Myometrial cell (primary cell): ENCODE measurements around the gene C10orf95.

DNA sequence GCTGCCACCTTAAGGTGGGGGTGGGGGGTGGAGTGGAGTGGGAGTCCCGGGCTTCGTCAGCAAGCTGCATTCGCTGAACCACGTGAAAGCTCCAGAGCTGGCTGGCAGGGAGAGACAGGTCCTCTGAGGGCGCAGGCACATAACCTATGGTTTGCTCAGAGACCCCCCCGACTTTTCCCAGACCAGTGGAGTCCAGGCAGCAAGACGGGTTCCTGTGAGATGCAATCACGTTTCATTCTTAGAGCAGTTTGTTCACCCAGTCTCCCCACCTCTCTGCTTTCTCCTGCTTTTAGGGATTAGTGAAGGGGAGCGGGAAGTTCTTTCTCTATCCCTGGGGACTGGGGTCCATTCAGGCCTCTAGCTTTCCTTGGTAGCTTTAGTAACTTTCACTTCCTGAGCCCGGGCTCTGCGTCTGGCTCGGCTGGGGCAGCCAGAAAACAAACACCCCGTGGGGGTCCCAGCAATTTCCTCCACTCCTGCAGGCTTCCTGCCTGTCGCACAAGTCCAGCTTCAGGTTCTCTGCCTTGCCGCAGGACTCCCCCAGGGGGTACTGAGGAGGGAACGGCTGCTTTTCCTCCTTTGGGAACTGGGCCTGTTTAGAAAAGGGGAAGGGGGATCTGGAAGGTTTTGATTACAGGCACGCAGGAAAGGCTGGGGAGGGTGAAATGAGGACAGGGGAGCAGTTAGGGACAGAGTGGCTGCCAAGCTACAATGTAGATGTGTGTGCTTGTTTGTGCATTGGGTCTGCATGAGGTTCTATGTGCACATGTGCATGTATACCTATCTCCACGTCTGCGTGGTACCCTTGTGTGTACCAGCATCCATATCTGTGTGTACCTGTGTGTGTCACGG, 1.7 kb downstream of the KAZALD1 start:
- RAMPAGE, long total RNA = no peak

- RAMPAGE, long total RNA = no peak
These were observed 2.4 kb downstream of the KAZALD1 start for GRCh38 chr10:101064118-101064666.

DNA sequence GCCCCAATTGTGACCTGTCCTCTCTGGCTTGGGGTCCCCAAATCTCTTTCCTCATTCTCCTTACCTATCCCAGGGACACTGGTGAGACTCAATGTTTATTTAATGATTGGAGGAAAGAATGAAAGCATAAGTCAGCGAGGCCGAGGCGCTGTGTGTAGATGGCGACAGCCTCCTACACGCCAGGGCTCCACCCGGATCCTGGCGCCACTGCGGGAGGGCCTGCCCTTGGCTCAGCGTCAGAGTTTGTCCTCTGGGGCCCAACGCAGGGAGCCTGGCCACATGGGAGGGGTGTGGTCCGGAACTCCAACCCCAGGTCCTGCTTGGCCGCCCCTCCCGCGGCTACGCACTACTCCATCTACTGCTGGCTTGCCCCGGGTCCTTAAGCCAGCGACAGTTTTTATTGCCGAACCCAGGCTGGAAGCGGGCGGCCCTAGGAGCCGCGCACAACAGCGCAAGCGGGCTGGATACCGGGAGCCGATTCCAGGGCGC, 4.3 kb downstream of the KAZALD1 start:
- RAMPAGE, long total RNA = no peak

GRCh38 chr10:101135699-101136422, 4.8 kb downstream of the TLX1 start:
- RAMPAGE, long total RNA = no peak

DNA sequence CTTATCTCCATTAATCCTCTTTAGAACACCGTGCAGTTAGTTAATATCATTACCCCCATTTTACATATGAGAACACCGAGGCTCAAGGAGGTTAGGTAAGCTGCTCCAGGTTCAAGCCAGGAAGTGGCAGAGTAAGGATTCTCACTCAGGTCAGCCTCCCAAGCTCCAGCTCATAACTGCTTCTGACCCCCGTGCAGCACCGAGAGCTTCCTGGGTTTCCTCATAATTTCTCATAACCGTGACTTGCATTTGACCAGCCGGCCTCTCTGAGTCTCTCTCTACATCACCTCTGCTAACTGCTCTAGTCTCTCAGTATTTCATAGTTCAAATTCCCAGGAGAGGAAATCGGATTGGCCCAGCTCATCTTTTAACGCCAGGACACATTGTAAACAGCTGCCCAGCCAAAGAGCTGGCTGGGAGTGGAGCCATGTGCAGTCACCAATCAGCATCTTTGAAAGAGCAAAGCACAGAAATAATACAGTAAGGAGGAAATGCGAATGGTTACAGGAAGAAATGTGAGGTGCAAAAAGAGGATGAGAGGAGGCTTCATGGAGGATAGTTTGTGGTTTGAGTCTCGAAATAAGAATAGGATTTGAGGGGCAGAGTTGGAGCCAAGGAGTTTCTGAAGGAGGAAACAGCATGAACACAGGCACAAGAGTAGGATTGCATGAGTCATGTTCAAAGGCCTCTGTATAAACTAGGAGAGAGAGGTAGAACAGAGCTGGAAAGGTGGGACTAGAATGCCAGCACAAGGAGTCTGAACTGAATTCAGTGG, 15.1 kb upstream of the LBX1 start:
- RAMPAGE, long total RNA = no peak

DNA sequence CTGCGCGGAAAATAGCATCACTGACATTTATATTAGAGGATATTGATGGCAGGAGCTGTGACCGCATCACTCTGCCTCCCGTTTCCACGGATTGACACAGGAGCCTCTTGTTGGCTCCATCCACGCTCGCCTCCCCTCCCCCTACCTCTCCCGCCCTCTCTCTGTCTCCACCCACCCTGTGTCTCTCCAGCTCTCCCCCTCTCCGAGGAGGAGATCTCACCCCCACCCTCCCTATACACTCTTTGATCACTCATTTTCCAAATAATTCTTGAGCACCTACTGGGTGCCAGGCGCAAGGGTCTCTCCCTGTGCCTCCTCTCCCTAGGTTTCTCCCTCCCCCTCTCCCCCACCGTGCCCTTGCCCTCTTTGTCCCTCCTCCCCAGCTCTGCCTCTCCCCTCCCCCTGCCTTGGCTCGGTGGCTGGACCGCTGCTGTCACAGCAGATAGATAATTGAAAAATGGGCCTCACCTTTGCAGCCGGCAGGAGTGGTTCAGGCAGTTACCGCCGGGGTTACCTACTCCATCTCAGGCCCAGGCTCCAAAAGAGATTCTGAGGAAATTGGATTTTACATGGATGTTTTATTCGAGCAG, 61.0 kb upstream of the BTRC start:
- RAMPAGE, long total RNA = no peak

- RAMPAGE, long total RNA = no peak
These were observed 21.6 kb downstream of the POLL start for GRCh38 chr10:101566180-101567160.

DNA sequence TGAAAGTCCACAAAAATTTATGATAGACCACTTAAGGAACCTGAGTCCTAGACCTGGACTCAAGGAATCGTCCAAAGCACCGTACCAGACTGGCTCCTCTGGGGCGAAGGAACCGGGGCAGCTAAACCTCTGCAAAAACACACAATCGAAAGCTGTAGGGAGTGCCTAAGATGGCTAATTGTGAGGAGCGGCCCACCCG, 1.1 kb downstream of the FBXW4 start:
- RAMPAGE, long total RNA = no peak

GRCh38 chr10:101779049-101779587, 3.2 kb upstream of the FGF8 start:
- RAMPAGE, long total RNA = no peak

- RAMPAGE, long total RNA = no peak
These were observed 7.9 kb downstream of the OGA start for GRCh38 chr10:101809888-101811194.

DNA sequence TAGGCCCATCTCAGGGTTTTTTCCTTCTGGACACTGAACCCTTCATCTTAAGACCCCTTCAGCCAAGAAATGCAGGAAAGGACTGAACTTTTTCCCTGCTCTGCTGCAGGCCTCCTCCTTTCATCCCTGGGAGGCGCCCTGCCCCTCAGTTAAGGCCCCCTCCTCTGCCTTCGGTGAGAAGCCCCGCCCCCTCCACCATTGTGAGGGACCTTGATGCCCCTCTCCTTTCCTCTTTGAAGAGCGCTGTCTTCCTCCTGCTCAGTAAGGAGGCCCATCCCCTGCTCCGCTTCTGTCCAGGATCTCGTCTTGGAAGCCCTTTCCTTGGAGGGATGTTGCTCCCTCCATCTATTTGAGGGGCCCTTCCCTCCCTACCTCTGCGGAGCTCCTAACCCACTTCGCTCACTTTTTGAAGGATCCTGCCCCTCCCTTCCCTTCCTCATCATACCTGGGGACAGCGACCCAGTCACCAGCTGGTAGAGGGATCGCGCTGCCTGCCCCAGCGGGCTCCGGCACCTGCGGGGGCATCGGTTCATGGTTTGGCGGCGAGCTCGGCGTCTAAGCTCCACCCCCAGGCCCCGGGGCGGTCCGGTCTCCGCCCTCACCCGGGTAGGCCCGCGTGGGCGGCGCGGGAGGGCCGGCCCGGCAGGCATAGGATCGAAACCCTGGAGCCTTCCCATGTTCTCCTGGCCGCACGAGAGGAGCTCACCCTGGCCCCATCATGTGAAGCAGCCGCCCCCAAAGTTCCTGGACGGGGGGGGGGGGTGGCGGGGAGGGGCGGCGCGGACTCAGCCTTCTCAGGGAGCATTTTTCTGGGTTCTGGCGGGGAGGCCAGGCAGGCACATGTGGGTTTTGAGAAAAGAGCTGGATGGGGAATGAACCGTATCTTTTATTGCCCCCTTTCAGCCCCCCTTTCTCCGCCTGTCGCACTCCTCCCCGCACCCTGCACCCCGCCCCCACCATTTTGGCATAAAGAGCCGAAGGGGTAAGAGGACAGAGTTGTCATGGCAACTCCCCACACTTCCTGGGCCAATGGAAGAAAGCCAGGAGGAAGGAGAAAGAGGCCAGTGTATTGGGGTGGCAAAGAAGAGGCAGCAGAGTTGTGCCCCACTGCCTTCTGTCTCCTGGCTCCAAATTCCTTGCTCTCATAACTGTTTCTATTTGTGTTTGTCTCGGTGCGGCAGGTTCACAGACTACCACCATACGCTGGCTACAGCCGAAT, 3.9 kb downstream of the KCNIP2 start:
- RAMPAGE, long total RNA = no peak

DNA sequence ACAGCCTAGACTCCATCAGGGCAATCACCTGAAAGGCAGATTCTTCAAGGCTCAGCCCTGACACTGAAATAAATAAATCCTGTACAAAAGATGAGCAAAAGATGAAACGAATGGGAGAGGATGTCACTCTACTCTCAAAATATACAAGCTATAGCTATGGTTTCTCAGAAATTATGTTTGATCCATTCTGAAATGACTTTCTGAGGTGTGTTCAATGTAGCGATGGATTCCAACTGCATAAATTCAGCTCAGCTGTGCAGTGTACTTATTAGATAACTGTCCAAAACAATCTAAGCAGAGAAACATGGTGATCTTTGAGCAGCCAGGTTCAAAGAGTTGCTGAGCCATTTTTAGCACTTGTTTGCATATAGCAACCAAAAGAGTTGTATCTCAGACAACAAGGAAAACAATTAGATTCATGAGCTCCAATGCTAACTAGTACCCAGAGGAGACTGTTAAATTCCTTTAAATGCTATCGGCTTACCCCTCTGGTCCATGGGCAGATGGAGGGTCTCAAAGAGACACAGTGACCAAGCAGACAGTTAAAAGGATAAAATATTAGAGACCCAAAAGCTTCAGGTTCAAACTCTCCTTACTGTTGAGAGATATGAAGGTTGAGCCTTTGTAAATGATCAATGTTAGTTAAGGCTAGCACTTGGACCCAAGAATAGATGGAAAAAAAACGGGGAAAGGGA, 15.9 kb upstream of the KCNIP2 start:
- RAMPAGE, long total RNA = no peak

DNA sequence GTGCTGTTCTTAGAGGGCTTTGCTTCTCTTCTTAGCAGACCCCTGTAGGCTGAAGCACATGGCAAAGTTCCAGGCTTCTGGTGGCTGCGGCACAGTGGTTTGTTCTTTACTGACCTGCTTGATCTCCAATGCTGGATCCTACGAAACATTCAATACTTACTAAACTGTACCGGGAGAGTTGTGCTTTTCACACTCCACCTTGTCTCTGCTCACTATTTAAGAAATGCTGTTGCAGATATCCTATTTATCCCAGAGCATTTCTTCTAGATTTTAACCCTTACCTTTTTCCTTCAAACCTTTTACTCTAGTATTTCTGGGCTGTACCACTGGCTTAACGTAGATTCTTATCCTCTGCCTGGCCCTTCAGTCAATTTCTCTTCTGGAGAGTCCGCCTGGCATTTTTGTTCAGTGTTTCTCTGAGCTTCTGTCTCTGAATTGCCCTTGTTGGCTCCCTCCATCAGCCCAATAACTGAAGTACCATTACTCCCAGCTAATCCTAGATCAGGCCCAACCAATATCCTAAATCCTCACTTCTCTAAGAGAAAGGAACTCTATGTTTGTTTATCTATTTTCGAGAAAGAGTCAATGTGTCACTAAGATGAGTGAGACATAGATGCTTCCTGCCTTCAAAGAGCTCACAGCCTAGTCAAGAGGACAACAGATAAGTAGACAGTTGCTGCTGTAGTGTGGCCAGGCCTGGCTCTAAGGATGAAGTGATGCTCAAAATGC, 76.1 kb upstream of the KCNIP2 start:
- RAMPAGE, long total RNA = no peak

DNA sequence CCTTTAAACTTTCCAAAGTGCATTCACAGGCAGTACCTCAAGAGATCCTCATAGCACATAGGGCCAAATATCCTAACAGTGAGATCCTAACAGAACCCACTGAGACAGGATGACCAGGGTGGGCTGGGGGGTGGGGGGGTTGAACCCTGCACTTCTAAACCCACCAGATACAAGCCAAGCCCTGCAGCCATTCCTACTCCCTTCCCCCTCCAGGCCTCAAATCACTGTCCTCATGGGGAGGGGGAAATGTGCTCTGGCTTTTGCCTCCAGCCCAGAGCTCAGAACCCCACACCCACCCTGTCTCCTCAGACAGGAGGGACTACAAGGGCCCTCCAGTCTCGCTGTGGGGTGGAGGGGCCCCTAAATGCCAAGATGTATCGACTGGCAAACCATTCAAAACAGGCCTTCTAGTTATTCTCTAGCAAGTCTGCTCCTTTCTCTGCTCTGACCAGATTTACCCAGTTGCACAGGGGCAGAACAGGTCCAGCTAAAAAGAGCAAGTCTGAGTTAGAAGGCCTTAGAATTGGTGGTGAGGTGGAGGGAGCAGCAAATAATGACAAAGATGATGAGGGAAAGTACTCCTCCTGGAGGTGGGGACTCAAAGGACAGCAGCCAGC, 3.2 kb downstream of the LDB1 start:
- RAMPAGE, long total RNA = no peak

- RAMPAGE, long total RNA = no peak
These were observed 9.9 kb downstream of the PSD start for GRCh38 chr10:102408684-102409152.

GRCh38 chr10:102449404-102450286, 1.7 kb downstream of the C10orf95 start:
- RAMPAGE, long total RNA = no peak

- RAMPAGE, long total RNA = no peak
These were observed at the start of gene C10orf95 for GRCh38 chr10:102451275-102452227. TSS of gene C10orf95 (minus strand) at chr10:102451543.

DNA sequence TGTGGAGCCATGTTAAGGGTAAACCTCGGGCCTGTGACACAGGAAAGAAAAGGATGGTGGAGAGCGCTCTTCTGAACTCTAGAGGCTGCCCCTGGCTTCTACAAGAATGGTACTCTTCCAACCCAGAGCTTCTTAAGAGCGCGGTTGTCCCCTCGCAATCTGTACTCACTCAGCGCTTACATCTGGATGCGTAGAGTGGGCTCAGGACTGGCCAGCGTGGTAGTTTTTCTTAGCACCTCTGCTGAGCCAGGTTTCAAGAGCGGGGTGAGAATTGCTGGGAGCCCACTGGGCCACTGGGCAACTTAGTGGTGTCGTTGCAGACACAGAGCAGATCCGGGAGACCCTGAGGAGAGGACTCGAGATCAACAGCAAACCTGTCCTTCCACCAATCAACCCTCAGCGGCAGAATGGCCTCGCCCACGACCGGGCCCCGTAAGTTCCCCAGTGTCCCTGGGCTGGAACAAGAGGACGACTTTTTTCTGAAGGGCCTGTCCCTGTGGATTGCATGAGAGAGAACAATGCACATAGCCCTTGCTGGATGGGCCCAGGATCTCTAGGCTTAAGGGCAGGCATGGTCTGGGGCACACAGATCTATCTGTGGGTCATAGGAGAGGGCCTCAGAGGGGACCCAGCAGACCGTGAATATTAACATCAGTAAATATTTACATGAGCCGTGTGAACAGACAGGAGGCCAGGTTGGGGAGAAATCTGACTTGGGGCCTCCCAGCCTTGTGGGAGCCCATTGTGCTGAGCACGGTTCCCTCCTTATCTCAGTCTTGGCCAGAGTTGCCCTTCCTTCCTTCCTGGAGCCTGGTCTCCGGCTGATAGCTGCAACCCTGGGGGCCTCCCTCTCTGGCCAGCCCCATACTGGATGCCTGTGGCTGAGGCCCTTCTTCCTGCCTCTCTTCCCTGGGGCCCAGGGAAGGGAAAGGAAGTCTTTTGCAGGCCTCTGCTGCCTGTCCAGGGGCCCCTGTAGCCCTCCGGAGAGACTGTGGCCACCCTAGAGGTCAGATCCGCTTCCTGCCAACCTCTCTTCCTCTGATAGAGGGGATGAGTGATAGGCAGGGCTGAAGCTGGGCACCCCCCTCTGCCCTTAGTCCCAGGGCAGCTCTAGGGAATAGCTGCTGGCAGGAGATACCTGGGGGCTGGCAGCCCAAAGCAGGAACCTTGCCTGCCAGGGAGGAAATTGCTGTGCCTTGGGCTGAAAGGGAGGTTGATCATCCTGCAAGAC, 44.8 kb upstream of the TRIM8 start:
- RAMPAGE, long total RNA = no peak

- RAMPAGE, long total RNA = no peak
These were observed 2.0 kb upstream of the TRIM8 start for GRCh38 chr10:102642241-102642633.

DNA sequence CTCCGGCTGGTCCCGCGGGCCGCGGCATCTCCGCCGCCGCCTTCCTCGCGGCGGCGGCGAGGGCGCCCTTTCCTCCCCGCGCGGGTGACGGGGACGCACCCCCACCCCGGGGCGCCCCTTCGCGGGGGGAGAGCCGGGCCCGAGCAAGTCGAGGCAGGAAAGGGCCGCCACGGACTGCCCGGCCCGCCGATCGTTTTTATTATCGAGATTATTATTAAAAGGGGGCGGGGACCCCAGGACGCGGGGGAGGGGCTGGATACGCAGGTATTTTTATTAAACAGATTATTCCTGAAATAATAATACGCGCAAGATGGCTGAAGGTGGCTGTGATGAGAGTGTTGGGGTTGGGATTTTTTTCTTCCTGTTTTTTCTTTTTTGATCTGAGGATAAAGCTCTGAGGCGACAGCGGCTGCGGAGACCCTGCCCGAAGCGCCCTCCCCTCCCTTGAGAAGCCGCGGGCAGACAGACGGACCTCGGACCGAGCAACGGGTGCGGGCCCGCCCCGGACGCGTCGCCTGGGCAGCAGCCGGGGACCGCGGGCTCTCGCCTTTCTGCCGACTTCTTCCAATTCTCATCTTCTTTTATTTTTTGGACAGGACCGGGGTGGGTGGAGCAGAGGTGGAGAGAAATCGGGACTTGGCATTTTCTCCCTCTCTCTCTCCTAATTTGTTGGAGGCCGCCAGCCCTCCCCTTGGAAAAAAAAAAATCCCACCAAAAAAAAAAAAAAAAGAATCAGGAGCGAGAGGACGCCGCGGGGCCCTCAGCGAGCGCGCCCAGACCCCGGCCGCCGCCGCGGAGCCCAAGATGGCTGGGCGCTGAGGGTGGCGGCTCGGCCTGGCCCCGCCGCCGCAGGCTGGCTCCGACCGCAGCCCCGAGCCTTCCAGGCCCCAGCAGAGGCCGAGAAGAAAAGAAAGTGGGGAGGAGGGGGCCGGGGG, 1.4 kb upstream of the TRIM8 start:
- RAMPAGE, long total RNA = no peak